HT-29 (cell line): ENCODE results near the gene METTL4.

DNA sequence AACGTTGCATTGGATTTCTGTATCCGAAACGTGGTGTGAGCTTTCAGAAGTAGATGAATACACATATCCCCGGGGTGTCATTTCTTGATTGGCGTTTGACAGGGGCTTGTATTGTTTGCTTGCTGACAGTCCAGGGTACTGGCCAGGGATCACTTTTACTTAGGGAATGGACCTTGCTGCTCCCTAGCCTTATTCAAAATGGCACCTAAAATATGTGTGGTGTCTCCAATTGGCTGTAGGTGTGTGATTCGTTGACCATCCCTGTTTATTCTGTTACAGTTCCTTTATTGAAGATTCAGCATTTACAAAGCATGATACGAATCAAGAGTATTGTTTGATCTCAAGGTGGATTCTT, 901 bp downstream of the USP14 start:
- RAMPAGE, long total RNA = no peak

GRCh38 chr18:204130-204741, 45.9 kb downstream of the USP14 start:
- RAMPAGE, long total RNA = no peak

DNA sequence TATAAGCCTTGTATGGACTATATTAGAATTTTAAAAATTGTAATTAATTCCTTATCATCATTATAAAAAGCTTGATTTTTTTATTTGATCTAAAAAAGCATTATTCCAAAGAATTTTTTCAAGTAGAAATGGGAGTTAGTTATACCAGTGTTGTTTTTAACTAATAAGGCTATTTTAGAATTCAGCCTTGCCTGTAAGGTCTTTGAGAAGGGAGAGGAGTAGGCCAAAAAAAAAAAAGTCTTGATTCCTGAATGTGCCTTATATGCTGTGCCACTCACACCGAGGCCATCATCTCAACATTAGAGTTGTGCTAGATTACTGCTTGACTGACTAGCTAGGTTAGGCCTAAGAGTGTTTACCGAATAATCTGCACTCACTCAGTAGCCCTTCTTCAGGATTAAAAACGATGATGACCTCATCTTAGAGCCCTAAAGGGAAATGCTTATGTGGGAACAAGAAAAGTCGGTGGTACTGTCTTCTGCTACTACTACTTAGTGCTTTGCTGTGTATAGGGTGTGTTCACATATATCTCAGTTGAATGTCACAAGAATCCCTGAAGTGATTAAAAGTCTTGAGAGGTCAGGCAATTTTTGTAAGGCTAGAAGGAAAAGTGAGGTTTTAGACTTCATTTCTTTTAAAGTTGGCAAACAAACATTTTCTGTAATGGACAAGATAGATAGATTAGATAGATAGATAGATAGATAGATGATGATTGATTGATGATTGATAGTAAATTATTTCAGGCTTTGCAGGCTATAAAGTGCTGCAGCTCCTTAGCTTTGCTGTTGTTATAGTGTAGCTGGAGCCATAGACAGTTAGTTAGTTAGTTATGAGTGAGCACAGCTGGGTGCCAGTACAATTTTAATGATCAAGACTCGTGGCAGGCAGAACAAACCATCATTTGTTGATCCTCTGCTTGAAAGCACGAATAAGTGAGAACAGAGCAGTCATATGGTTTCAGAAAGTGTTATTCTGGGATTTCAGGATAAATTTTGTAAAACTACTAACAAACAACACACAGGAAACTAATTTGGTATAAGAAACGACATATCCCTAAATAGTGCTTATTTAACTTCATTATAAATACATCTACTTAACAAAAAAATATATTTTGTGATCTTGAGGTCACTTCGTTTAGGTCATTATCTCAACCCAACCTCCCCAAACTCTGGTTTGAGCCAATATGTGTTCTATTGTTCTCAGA, 54.2 kb downstream of the THOC1 start:
- RAMPAGE, long total RNA = no peak

DNA sequence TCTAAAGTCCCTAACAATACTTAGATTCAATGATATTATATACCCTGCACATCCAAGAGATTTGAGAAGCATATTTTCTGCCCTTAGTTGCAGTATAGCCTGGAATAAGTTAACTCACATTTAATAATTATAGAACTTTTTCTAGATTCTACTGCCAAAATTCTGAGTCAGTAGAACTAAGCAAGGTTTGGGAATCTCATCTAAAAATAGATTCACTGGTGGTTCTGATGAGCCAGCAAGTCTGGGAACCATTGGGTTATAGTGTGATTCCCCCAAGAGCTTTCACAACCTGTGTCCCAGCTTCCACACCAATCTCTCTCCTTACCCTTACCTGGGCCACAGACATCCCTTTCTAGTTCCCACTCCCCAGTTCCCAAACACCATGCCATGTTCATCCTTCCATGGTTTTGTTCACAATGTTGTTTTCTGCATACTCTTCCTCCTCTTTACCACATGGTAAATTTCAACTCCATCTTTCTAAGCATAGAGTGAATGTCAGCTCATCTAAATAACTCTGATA, 6.1 kb downstream of the THOC1 start:
- RAMPAGE, long total RNA = no peak

DNA sequence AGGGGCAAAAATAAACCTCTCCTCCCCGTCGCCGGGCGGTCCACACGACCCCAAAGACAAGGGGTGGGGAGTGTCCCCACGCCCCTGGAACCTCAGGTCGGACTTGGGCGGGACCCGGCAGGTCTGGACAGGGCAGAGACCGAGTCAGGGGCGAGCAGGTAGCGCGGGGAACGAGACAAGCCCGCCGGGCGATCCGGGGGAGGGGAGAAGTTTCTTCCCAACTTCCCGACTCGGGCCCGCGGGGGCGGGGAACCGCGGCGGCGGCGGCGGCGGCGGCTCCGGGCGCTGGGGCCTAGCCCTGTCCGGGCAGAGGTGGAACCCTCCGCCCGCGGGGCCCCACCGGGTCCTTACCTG, 302 bp downstream of the YES1 start:
- RAMPAGE, long total RNA = no peak

GRCh38 chr18:812117-812182, 92 bp downstream of the YES1 start:
- RAMPAGE, long total RNA = no peak

GRCh38 chr18:906591-907135, 2.0 kb downstream of the ADCYAP1 start:
- RAMPAGE, long total RNA = no peak

DNA sequence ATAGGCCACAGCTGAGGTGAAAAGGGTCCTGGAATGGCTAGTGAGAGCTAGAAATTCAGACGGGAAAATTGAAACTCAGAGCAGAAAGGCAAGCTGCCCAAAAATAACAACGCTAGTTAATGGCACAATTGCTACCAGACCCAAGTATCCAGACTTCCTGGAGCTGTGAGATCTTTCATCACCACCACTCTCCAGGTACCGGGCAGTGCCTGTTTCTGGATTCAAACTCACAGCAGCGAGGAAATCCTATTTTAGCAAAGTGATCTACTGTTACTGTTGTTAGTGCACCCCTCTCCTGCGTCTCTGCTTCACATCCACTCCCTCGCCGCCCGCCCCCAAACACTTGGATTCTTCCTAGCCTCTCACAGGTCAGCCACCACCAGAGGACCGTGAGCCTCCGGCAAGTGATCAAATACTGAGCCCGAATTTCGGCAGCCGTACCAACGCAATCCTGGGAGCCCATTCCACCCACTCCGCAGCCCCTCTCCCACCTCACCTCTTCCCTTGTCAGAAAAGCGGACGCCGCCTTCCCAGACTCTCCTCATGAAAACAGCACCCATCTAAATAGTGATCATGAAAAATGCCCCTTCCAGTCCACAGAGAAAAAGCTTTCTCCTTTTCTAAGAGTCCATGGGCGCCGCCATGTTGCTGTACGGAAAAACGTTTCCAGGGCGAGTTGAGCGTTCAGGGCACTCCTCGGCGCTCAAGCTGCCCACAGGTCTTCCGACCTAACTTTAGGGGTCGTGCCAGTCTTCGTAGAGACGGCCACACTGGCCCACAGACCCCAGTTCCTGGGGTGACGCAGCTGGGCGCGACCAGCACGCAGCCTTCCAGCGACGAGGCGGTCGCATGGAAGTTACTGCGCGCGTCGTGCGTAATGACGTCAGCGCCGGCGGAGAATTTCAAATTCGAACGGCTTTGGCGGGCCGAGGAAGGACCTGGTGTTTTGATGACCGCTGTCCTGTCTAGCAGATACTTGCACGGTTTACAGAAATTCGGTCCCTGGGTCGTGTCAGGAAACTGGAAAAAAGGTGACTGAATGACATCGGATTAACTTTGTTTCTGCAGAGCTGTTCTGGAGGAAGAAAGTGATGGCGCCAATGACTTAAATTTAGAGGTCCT, at the start of gene METTL4:
TSS of gene METTL4 (minus strand) at position 853 of the 1,122 bp plus-strand sequence.
- RAMPAGE, long total RNA = start-site peak on the minus strand centred at position 826 of the sequence, 60 bp wide, 28 and 21 reads in 2 replicates

DNA sequence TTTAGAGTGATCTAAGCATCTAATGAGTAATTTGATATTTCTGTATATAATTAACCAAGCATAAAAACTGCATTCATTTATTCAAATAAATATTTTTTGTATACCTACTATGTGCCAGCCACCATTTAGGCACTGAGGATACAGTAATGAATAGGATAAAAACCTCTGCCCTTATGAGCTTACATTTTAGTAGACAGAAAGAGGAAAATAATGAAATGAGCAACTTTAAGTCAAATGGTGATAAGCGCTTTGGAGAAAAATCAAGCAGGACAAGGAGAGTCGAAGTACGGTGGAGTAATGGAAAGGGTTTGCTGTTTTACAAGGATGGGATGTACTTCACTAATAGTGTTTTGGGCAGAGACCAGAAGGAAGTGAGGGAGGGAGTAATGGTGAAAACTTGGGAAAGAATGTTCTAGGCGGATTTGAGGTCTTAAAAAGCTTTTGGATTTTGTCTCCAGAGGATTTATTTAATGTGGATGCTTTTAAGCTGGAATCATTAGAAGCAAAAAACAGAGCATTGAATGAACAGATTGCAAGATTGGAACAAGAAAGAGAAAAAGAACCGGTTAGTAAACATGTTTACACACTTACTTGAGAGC, 17.5 kb downstream of the NDC80 start:
- RAMPAGE, long total RNA = no peak

DNA sequence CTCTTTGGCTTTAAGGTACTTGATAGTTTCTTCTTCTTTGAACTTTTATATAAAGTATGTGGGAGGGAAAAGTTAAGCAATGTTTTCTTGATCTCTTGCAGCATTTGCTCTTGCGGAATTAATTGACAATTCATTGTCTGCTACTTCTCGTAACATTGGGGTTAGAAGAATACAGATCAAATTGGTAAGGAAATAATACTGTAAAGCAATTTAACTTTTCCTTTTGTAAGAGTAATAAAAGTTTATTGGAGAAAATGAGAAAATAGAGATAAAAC, 17.6 kb downstream of the SMCHD1 start:
- RAMPAGE, long total RNA = no peak

DNA sequence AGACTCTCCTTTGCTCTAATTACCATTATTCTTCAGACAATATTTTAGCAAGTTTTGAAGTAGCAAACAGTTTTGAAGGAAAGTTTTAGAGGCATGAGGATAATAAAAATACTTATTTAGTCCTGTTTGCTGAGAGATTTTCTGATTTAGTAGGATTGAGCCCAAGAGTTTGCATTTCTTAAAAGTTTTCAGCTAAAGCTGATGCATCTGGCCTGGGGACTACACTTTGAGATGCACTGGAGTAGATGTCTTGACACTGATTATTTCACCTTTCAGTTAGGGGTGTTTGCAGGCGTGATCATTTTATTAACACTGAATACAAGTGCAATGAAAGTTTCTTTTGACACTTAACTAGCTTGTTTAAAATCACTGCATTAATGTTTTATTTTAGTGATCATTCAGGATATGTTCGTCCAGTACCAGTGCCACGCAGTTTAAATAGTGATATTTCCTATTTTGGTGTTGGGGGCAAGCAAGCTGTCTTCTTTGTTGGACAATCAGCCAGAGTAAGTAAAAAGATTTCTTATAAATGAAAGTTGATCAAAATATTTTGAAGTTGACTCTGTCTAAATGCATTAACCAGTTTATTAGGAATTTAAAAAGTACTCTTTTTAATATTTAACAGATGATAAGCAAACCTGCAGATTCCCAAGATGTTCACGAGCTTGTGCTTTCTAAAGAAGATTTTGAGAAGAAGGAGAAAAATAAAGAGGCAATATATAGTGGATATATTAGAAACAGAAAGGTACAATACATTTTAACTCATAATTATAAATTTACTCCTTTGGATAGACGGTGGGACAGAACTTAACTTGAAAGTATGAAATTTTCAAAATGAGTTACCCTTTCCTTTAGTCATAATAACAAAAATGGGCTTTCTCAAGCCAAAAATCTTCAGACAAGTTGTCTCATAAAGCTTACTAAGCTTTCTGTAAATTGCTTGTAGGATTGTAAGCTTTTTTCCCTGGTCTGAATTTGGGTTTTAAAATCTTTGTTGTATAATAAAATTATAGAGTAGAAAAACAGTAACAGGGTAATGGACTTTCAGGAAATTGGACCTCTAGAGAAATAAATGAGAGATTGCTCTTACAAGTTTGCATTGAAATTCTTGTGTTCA, 32.8 kb downstream of the SMCHD1 start:
- RAMPAGE, long total RNA = no peak

DNA sequence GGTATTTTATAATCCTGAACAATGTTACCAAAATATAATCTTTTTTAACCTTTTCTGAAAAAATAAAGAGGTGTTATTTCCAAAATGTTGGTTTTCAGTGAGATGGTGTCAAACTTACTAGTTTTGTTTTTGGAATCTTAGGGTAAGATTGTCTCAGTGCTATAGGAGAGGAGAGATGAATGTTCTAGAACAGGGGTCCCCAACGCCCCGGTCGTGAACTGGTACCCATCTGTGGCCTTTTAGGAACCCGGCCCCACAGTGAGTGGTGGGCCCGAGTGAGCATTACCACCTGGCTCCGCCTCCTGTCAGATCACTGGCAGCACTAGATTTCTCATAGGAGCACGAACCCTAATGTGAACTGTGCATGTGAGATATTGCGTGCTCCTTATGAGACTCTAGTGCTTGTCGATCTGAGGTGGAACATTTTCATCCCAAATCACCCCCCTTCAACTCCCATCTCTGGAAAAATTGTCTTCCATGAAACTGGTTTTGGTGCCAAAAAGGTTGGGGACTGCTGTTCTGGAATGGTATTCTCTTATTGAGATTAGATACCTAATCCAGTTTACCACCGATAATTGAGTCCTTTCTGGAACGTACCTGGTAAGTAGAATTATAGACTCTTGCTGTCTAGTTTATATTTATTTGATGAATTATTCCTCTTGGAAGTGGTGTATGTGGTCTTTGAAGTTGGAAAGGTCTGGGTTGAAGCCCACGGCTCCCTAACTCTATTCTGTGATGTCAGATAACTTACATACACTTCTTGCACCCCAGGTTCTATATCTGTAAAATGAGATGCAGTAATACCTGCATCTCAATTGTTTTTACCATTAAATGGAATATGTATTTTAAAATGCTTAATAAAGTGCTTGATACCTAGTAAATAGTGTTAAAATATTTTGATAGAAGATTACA, 40.8 kb downstream of the SMCHD1 start:
- RAMPAGE, long total RNA = no peak

DNA sequence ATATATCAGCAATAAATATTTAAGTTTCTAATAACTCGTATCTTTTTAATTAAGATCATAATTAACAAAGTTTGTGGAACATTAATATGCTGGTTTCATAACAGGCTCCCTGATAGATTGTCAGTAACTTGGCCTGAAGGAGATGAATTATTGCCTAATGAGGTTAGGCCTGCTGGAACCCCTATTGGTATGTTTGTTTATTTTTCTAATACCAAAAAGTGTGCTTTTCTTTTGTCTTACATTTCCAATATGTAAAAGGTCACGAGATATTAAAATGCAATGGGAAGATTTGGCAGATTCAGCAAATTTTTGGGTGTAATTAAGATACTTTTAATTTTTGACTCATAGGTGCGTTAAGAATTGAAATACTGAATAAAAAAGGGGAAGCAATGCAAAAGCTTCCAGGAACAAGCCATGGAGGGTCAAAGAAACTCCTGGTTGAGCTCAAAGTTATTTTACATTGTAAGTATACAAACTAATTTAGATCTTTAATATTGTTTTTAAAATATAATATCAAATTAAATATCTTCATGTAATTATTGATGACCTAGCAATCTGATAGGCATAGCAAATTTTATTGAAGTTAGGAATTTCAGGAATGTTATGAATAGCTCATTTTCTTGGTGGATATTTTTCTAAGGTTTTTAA, 52.1 kb downstream of the SMCHD1 start:
- RAMPAGE, long total RNA = no peak

DNA sequence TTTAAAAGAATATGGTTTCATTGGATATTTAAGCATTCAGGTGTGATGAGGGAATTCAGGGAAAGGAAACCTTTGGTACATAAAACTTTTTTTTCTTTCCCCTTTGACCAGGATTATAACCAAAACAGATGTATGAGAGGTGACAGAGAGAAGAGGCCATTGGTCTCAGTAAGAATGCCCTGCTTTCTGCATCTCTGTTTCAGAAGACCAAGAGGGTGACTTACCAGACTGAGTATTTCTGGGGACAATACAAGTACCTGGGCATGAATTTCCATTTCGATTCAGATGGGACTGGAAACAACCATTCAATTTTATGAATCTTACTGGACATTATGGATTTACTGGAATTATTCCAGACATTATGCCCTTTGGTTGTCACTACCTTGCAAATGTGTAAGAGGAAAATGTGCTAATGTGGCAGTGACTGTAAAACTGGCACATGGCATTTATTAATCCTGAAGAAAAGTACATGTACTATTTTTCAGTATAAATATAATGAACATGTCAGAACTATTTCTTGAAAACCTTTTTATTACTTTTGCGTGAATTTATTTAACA, 44.3 kb upstream of the EMILIN2 start:
- RAMPAGE, long total RNA = no peak

- RAMPAGE, long total RNA = no peak
Observed at GRCh38 chr18:2855310-2856360, 8.8 kb downstream of the EMILIN2 start.

GRCh38 chr18:2982334-2983334, 30.3 kb downstream of the LPIN2 start:
- RAMPAGE, long total RNA = no peak

GRCh38 chr18:3045498-3045930, 32.6 kb upstream of the LPIN2 start:
- RAMPAGE, long total RNA = no peak

- RAMPAGE, long total RNA = no peak
Observed at GRCh38 chr18:3170386-3170749, 49.4 kb downstream of the MYOM1 start.

- RAMPAGE, long total RNA = no peak
Observed at GRCh38 chr18:3230296-3230979, 10.7 kb upstream of the MYOM1 start.

- RAMPAGE, long total RNA = no peak
Observed at GRCh38 chr18:3247957-3248561, 458 bp downstream of the MYL12A start.